ReNcell CX (cell line): ENCODE data around the genes MYBL2 and TOX2.

DNA sequence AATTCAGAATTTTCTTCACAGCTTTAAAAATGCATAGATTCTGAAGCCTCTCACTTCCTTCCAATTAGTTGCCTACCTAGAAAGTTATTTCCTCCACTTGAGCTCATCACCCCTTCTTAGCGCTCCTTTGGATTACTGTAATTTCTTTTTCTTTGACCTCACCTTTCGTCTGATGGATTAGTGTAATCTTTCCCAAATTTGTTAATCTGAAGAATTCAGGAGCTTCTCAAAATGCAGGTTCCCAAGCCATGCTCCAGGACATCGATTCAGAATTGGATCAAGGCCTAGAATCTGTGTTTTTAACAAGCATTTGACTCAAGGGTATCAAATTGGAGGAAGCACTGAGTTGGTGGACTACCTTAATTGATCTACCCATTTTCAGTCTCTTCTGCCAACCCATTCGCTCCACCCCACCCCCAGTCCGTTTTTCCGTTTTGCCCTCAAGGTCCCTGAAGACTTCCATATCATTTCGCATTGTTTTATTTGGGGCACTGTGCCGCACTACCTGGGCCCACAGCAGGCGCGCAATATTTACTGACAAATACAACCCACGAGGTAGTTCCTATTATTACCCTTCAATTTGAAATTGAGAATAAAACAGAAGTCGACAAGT lies 731 bp upstream of the DHX35 start:
- PRO-cap, result no peak

DNA sequence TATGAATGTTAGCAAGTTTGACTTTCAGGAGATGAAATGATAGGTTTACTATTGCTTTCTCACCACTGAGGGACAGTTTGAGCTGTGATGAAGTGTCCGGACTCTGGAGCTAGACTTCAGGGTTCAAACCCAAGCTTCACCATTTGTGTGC lies 8.2 kb downstream of the DHX35 start:
- PRO-cap, result no peak

GRCh38 chr20:38985486-38986371 lies 23.6 kb downstream of the DHX35 start:
- PRO-cap, result no peak

- PRO-cap, result no peak
Measured at GRCh38 chr20:39358003-39358591, 396.0 kb downstream of the DHX35 start.

- PRO-cap, result no peak
Measured at GRCh38 chr20:40323261-40323967, 365.6 kb downstream of the MAFB start.

DNA sequence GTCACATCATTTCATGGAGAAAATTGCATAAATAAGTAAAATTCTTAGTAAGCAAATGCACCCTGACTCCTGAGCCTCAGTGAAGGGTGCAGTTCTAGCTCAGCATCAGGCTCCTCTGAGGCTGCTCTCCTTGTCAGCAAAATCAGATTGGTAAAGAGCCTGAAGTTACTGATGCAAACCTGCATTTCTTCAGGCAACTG lies 266.1 kb downstream of the MAFB start:
- PRO-cap, result no peak

- PRO-cap, result no peak
Measured at GRCh38 chr20:41011274-41012224, 17.1 kb upstream of the TOP1 start.

DNA sequence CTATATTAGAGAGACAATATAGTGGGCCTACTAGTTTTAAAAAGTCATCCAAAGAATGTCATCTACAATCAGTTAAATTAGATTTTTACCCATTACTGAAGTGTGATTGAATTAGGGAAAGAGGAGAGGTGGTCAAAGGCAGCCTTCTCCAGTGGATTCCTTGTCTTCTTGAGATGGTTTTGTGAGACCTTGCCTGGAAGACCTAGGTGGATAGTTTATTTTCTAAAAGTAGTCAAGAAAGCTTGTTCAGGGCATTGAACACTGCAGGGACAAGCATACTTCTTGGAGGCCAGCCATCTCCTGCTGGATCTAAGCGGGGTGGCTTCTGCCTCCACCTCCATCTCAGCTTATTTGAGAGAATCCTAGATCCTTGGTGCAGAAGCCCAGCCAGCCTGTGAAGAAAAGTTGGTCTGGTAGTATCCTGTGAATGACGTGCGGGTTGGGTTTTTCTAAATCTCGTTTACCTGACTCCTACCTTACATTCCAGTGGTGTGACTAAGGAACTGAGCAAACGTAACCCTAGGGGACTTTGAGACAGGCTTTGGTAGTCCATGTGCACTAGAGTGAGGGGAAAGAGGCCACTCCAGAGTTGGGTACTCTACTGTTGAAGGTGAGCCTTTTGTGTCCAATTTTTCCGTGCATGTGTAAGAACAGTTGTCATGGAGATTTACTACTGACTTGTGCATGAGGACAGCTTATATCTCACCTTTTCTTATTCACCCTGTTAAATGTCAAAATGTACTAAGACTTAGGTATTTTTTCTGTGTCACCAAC lies 26.6 kb upstream of the PLCG1 start:
- PRO-cap, result no peak

DNA sequence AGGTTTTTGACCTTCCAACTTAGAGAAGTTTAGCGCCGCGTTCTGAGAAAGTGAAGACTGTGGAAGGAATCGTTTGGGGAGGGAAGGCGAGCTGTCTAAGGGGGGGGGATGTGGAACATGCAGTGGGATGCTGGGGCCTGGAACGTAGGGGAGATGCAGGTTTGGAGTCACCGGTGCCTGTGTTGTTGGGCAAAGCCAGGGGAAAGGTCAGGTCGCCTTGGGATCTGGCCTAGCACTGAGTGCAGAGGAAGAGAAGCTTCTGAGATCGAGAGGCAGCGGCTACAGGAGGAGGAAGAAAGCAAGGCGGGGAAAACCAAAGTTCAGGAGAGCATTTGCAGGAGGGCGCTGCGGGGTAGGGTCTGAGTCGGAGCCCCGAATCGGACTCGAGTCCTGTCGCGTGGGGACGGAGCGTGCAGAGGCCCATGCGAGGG lies 1.1 kb upstream of the PLCG1 start:
- PRO-cap, result no peak

DNA sequence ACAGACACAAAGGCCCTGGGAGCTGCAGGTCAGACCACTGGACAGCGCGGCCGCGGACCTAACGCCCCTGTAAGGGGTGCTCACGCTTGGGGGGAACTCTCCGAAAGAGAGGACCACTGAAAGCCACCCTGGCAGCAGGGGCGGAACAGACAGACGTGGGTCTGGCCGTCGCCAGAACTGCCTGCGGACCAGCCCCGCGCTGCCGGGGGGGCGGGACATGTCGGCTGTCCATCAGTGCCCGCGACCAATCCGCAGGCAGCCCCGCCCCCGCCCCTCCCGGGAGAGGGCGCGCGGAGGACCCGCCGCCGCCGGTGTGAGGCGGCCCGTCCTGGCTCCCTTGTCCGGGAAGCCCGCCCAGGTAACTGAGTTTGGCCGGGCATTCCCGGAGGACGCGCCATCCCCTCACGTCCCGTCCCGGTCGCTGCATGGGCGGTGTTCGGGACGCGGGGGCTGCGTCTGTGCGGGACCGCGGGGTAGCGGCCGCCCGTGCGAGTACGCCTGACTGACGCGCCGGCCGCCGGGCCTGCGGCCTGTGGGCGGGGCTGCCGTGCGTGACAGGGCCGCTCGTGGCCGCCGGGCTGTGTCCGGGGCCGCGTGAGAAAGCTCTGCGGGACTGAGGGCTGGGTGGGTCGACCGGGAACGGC lies 543 bp upstream of the PLCG1 start:
- PRO-cap, result bidirectional peak, plus-strand start at position 563 of the sequence, minus-strand start at position 213 of the sequence

DNA sequence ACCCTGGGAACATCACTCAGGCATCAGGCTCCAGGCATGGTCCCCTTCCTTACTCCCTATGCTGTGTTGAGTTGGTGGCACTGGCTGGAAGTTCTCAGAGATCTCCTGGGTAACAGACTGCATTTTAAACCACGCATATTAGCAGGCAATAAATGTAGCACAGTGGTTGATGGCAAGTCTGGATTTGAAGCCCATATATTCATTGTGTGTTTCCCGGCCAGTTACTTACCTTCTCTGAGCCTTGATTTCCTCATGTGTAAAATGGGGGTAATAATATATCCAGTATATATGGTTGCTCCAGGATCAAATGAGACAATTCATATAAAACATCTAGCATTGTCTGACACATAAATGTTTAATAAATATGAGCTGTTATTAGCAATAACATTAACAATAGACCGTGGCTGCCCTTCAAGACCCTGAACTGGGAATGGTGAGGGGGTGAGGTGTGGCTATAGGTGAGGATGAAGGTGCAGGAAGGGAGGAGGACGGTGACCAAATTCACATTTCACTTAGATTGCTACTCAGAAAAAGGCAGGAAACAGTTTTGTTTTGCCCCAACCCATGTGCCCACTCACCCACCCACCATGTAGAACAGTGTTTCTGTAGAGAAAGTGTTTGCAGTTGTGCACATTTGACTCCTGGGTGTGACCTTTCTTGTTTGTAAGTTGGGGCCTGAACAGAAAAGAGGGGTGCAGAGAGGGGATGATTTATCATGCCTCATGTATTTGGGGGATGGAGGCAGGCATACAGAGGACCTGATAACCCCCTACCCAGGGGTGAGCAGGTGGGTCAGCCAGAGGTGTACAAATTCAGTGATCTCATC lies 2.2 kb downstream of the PLCG1 start:
- PRO-cap, result no peak

DNA sequence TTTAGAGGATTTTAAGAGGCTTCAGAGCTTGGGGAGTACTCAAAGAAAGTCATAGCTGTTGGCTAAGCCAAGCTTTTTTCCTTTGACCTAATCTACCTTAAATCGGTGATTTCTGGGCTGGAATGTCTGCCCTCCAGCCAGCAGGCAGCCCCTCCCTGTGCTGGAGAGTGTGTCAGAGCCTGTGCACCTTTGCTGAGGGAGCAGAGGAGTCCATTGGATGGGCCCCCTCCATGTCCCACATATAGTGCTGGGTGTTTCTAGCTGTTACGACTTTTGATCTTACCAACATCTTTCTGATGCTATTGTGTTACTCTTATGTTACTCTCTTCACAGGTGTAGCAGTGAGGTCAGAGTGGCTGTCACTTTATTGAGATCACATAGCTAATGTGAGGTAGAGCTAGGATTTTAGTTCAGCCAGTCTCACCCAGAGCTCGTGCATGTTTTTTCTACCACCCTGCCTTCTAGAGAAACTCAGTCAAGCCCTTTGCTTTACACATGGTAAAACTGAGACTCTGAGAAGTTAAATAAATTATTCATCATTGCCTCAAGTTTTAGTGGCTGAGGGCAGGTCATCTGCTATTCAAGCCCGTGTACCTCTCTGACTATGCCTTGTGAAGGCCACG lies 21.1 kb downstream of the PLCG1 start:
- PRO-cap, result no peak

DNA sequence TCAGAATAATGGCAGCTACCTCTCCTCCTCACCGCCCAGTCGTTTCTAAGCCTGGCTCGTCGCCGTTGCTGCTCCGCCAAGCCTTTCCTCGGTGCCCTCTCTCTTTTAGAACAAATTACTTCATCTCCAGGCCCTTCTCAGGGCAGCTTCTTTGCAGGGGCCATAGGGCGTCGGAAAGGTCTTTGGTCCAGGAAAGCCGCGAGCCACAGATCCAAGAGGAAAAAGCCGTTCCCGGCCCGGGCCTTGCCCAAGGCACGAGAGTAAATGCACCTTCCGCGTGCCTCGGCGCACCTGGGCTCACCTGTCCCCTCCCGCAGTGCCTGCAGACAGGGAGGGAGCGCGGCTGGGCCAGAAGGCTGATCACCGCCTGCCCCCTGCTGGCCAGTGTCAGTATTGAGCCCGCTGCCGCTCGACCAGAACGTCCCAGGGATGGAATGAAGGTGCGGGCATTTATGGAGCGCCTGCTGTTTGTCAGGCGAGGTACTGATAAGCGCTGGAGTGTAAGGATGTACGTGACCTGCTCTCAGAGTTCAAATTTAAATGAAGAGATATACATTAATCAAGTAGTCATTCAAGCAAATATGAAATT lies 727 bp upstream of the LPIN3 start:
- PRO-cap, result no peak

DNA sequence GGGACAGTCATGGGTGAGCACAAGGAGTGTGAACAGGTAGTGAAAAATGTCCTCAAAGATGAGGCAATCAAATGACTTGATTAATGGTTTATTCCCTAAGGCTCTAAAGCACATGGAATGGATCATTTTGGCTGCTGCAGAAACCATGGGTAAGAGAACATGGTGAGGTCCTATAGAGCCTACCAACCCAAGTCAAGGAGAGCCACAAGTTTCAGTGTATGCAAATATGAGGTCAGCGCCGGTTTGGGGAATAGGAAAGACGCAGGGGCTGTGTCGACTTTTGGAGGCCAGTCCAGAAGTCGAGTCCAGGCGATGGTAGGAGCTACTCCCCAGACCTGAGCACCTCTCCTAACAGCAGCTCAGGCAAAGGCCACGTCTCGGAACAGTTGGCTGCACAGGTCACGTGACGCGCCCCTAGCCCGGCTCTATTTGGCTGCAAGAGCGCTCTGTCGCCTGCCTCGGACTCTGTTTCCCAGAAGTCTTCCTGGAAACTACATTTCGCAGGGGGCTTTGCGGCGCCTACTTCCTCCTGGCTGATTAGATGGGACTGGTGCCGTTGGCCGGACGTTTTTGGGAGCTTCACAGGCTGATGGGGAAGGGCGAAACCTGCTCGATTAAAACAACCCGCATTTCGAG lies 74.4 kb upstream of the CHD6 start:
- PRO-cap, result bidirectional peak, plus-strand start at position 546 of the sequence, minus-strand start at position 487 of the sequence

DNA sequence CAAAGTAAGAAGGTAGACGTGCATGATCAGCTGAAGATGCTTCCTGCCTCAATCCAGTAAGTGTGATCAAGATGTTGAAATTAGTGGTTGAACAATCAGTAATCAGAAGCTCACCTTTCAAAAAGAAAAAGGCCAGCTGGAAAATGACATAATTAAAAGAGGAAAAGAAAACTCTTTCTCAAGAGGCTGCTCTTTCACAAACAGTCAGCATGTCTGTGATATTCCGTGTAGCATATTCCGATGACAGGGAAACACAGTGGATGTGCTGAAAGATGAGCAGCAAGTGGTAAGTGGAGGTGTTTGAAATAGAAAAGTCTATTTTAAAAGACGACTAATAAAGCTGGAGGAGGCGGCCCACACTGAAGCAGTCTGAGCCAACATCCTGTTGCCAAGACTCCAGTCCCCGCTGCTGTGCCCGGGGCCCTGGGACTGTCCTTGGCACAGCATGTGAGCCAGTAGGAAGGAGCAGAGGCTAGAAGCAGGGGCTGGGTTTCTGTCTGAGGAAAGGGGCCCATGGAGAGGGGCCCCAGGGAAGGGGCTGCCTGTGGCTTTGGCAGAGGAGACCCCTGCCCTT lies 351.4 kb upstream of the CHD6 start:
- PRO-cap, result no peak

DNA sequence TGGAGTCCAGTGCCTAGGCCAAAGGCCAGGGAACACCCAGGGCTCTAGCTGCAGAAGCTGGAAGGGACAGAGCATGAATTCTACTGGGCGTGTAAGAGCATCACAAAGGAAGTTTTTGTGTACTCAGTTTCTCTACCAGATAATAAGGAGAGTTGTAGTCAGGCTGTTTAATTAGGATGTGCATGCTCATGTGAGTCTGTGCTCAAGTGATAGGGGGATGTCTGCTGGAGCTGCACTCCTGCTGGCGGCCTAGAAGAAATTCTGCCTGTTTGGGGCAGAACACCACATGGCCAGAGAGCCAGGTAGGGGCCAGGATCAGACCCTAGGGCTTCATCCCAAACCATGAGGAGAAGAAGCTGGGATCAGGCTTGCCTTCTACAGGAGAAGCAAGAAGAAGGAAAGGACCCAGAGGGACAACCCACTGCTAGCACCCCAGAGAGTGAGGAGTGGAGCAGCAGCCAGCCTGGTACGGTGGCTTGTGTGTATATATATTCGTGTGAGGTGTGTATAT lies 8.3 kb downstream of the L3MBTL1 start:
- PRO-cap, result no peak

DNA sequence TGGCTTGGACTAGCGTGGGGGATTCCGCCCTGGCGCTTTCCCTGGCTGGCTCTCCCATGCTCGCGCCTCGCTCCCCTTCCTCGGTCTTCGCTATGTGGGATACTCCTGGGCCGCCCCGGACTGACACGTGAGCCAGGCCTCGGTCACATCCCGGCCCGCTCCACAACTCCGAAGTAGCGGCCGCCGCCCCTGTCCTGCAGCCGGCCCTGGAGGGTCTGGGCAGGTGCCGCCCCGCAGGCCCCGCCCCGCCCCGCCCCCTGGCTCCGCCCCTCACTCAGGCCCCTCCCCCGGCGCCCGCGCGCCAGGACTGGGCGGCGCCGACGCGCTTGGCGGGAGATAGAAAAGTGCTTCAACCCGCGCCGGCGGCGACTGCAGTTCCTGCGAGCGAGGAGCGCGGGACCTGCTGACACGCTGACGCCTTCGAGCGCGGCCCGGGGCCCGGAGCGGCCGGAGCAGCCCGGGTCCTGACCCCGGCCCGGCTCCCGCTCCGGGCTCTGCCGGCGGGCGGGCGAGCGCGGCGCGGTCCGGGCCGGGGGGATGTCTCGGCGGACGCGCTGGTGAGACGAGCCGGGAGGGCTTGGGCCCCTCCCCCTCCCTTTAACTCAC lies at the start of gene MYBL2:
TSS of gene MYBL2 (plus strand) at position 368 of the 606 bp plus-strand sequence.
- PRO-cap, result bidirectional peak, plus-strand start at position 374 of the sequence, minus-strand start at position 211 of the sequence

DNA sequence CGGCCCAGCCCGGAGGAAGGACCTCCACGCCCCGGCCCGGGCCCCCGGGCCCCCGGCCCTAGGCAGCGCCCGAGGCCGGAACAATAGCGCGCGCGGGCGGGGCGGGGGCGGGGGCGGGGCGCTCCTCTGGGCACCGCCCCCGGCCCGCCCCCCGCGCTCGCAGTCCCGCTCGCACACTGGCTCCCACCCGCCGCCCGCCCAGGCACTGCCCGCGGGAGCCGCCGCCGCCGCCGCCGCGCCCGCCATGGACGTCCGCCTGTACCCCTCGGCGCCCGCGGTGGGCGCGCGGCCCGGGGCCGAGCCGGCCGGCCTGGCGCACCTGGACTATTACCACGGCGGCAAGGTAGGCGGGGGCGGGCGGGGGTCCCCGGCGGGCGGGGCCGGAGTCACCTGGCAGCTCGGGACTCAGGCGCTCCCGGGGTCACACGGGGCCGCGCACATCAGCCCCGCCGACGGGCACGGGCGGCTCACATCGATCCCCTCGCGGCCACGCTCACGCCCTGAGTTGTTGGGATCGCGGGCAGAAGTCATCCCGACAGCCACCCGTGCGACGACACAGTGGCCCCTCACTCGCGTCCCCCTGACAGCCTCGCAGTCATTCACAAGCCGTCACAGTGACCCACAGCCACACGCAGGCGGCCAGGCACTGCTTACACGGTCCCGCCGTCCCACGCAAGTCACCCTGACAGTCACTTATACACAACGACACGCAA lies at the start of gene TOX2:
TSS of gene TOX2 (plus strand) at position 205 of the 713 bp plus-strand sequence.
- PRO-cap, result bidirectional peak, plus-strand start at position 211 of the sequence, minus-strand start at position 60 of the sequence

DNA sequence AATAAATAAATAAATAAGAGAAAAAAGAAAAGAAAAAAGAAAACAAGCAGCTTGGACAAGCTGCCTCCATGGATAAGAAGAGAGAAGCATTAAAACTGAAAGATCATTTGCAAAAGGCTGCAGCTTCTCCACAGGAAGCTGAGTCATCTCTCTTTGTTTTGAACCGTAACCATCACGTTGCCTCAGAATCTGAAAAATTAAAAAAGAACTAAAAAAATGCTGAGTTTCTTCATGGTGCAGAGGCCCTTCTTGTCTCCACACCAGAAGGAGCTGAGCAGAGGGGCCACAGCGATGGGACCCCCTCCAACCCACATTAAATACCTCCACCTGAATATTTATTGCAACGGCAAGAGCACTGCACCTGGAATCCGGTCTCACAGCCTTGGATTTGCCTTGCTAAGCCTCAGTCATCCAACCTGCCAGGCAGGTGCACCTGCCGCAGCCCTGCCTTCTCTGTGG lies 28.1 kb downstream of the TOX2 start:
- PRO-cap, result no peak

DNA sequence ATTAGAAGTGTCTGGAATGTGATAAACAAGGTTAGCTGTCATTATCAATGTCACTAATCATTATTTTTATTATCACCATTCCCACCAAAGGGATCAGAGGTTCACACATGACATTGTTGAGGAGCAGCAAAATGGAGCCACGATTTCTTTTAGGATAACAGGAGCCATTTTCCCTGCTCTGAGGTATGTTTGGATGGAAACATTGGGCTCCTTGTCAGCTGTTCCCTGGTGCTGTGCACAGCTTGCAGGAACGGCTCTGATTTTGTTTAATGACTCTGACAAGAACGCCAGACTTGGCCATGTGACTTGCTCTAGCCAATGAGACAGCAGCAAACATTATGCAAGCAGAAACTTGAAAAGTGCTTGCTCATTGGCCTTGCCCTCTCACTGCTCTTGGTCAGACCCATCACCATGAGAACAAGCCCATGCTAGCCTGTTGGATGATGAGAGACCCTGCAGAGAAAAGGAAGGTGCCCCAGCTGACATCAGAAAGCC lies 97.1 kb downstream of the JPH2 start:
- PRO-cap, result no peak